ENCODE data around the gene CAMK2N1.

DNA sequence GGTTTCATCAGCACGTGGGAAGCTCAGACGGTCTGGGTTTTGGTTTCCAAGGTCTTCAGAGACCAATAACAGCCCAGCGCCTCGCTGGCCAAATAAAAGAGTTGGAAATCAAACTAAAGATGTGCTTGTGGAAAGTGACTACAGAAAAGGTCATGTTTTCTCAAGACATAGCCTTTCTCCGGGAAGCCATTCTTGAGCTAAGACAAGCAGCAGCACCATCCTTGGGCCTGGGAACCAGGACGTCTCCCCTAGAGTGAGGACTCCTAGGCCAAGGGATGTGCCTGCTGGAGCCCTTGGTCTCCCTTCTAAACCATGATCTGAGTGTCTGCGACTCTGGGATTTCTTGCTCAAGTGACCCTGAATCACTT is 11.3 kb downstream of the PLA2G2A start:
- RRBS: no CpG with 5 or more reads among the region's 7 CpGs

DNA sequence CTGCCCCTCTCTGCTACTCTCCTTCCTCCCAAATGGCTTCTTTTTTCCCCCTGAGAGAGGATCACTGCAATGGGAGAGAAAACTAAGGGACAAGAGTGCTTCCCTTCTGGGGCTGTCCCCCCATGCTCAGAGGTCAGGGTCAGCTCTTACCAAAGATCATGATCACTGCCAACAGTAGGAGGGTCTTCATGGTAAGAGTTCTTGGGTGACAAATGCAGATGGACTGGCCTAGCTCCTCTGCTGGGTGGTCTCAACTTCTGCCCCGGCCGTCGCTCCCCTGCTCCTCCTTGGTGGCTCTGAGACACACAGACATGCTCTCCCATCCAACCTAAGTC is 867 bp downstream of the PLA2G2A start:
- RRBS: no CpG with 5 or more reads among the region's 3 CpGs

GRCh38 chr1:20029142-20030165 is 40.5 kb upstream of the PLA2G5 start:
- RRBS: no CpG with 5 or more reads among the region's 23 CpGs

DNA sequence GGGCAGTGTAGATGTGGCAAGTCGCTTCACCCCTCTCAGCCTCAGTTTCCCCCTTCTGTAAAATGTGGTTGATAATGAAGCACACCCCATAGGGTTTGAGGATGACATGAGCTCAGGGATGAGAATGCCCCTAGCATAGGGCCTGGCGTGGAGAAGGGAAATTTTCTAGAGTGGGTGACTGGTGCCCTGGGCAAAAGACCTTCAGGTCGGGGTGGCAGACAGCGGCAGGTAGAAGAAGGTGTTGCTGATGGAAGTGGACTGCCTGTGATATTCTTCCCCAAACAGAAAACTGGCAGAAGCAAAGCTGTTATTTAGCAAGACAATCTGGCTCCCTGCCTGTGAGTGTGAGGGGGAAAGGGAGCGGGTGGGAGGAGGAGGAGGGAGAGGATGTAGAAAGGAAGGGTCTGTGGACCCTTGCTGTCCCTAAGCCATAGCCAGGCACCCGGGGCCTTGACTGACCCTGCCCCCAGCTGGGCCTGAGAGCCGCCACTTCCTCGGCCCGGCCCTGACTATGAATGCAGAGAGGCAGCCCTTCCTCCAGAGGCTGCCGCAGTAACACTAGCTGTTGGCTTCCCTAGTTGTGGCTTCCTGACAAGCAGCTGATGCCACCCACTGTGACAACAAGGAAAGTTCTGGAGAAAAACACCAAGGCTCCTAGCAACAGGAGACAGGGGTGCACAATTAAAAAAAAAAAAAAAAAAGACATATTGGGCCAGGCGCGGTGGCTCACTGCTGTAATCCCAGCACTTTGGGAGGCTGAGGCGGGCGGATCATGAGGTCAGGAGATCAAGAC is 13.8 kb downstream of the PLA2G2F start:
- RRBS: 61% methylated on average over 4 of the region's 14 CpGs

DNA sequence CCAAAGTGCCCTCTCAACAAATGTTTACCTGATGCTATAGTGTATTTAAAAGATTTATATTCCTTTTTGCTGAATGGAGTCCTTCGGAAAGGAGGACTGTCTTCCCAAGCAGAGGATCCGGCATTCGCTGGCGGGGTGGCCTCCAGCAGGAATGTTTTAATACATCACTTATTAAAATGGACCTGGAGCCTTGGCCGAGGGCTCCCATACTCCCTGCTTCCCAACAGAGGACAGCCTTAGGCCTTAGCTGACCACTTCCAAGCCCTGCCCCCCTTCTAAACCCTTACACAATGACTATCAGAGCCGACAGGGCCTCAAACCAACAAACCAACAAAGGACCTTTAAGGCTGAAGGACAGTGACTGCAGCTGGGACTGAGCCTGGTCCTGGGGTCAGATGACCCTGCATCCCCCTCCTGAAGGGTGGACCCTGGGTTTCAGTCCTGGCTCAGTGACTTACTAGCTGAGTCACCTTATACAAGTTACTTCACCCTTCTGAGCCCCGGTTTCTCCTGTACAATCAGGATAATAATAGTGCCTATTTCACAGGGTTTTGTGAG is 5.7 kb downstream of the CAMK2N1 start:
- RRBS: no CpG with 5 or more reads among the region's 7 CpGs

DNA sequence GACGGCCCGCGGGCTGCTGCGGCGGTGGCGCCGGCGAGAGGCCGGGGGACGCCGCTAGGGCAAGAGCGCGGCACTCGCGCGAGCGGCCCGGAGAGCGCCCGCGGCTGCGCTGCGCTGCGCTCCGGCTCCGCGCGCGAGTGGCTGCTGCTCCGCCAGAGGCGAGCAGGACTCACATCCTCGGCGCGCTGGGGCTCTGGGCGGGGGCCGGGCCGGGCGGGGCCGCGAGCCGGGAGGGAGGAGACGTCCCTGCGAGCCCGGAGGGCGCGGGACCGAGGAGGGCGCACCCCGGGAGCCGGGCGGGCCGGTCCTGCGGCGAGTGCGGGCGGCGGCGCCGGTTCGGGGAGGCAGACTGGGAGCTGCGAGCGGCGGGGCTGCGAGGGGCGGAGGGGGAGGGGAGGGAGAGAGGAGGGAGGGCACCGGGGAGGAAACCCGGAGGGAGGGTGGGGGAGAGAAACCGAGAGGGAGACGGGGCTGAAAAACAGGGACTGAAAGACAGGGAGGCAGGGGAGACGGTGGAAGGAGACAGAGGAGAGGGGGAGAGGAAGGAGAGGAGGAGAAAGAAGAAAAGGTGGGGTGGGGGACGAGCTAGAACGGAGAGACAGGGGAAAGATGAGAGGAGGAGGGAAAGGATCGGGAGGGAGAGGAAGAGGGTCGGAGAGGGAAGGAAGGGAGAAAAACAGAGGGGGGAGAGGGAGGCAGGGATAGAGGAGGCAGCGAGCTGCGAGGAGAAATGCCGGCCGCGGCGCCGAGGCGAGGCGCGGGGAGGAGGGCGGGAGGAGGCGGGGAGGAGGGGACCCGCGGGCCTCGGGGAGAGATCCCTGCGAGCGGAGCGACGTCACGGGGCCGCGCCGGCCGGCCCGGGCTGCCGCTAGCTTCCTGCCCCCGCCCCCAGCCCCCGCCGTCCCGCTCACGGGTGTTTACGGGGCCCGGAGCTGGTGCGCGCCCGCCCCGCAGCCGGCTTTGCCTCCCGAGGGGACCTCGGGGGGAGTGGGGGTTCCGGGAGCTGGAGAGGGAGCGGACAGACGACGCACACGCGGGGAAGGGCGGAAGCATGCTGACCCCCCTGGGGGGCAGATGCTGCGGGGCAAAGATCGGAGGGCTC is at the start of gene CAMK2N1:
Gene CAMK2N1, minus strand, starts transcription at position 732 of the 1,102 bp plus-strand sequence.
- RRBS: 3% methylated on average over 45 of the region's 123 CpGs

DNA sequence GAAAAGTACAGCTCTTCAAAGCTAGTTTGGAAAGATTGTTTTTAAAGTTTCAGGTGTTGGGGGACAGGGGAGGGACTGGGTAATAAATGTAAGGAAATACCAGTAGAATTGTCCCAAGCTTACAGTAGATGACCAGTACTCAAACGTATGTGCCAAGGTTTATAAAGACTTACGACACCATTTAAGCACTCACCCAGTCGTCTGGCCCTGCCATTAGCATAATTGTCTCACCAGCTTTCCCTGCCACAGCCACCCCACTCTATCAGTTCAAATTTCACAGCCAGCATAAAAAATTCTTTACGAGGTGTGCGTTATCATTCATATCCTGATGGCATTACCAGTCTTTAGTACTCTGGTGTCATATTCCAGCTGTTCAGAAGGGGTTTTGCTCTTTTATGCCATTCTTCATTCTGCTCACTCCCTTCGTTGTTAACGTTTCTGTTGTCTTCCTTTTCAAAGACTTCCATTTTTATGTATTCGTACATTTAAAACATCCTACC is 855 bp upstream of the HP1BP3 start:
- RRBS: no CpG with 5 or more reads among the region's 8 CpGs

GRCh38 chr1:20875537-20876110 is 88.5 kb upstream of the HP1BP3 start:
- RRBS: no CpG with 5 or more reads among the region's 4 CpGs

GRCh38 chr1:20949929-20950195 is 162.8 kb upstream of the HP1BP3 start:
- RRBS: no CpG with 5 or more reads among the region's 6 CpGs

DNA sequence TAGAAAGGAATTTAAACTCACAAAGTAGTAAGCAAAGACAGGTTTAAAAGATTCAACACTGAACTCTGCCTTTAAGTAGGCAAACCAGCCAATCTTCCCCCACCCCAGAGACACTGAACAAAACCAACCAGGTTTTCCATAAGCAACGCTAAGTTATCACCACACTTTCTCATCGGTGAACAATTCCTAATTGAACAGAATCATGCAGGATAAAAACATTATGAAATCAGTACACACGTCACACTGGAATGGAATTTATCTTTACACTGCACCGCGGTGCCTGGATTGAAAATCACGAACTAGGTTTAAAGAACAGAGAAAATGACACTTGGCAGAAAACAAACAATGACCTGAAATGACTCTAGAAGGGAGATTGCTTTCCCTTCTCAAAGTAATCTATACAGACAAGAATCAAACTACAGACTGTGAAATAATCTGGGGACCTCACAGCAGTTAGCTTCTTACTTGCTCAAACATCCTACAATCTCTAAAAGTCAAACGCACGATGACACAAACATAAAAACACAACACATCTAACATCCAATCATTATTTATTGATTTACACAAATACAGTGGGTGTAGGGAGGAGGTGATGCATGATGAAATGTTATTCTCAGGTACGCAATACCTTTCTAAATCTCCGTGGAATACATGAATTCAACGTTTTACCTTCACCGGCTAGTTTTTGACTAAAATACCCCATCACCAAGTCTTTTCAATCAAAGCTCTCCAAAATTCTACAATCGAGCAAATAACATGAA is 1.9 kb downstream of the EIF4G3 start:
- RRBS: no CpG with 5 or more reads among the region's 13 CpGs

DNA sequence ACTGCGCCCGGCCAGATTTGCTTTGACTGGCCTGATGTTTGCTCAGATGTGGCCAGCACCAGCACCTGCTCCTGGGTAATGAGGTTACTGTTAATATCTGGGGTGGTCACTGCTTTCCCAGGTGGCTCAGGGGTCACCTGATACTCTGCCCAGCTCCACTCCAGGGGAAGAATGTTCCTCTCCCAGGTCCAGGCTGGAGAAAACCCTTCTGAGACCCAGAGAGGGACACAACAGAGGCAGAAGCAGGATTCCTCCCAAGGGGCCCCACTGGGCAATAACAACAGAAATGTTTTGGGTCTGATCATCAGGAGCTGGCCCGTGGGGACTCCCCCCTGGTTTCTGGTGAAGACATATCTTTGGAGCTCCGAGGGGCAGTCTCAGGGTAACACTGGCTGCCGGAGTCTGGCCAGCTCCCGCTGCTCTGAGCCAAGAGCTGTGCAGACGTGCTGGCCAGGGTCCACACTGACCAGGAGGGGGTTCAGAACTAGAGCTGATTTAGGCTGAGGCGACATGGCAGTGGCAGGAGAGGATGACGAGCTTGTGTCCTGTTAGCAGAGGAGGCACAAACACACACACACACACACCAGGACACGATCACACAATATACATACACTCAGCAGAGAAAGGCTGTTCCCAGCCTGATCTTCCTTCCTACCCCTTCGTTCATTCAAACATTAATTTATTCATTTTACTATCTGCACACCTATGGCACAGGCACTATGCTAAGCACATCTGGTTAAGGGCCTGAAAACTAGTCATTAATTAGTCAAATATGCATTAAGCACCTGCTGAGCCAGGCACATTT is 13.1 kb downstream of the ECE1 start:
- RRBS: no CpG with 5 or more reads among the region's 11 CpGs

DNA sequence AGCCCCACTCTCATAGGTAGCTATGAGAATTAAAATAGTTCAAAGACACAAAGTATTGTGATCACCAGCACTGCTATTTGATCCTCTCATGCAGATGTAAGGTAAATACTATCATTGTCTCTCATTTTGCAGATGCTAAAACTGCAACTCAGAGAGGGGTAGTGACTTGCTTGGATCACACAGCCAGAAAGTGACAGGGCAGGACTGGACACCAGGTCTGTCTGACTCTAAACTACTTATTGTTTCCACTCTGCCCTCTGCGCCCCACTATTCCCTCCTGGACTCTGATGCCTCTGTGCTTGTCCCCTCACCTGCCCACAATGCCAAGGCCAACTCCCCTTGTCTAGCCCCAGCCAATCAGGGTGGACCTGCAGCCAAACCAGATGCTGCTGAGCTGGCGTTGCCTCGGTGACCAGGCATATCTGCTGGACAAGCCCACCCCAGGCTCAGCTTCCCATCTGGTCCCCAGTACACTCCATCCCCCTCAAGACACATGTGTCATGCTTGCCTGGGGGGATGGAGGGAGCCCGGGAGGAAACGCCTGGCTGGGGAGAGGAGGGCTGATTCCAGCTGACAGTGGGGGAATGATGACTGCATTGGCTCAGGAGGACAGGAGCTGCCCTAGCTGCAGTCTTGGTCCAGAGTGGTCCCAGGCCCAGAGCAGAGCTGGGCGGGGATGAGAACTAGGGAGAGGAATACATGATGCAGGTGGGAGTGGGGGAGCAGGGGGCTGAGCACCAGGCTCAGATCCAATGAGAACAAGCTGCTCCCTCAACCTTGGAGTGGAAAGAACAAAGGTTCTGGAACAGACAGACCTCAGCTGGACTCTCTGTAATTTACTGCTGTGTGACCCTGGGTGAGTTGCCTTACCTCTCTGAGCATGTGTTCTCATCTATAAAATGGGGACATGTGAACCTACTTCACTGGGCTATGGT is 22.9 kb upstream of the ECE1 start:
- RRBS: no CpG with 5 or more reads among the region's 6 CpGs

DNA sequence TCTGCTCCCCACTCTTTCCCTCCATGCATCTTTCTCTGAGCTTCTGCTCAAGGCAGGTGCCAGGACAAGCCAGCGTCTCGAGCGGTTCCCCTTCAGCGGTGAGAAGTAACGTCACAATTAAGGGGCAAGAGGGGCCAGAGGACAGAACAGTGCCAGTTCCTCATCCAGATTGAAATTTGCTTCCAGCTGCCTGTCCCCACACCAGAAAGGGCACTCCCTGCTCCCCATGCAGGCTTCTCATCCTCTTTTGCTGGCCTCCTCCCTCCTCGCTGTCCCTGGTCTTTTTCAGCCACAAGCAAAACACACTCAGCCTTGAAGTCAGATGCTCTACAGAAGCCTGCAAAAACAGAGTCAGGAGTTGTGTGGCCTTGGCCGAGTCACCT is 35.0 kb upstream of the ECE1 start:
- RRBS: no CpG with 5 or more reads among the region's 7 CpGs

DNA sequence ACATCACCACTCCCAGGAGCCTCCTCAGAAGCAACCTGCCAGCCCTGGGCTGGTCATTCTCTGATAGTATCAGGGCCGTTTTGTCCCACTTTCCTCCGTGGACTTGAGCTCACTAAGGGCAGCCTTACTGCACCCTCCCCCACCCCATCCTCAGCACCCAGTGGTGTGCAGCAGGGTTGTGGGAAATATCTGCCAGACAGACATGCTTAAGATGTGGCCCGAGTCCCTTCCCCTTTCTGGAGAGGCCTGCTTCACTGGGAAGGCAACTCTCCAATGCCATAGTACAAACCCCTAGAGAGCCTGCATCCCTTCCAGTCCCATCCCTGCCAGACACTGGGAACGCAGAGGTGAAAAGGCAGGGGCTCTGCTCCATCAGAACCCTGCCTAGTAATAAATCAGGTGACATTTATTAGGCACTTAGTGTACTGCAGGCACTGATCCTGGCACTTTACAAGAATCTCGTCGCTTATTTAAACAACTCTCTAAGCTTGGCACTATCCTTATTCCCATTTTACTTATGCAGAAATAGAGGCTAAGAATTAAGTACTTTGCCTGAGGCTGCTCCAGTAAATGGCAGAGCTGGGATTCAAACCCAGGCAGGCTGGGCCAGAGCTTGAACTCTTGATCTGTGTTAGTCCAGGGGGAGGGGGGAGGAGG is 41.8 kb upstream of the ECE1 start:
- RRBS: no CpG with 5 or more reads among the region's 6 CpGs

- RRBS: no CpG with 5 or more reads among the region's 21 CpGs
Measured at GRCh38 chr1:21333953-21335067, 44.0 kb upstream of the ECE1 start.

GRCh38 chr1:21339073-21340149 is 49.1 kb upstream of the ECE1 start:
- RRBS: no CpG with 5 or more reads among the region's 13 CpGs

DNA sequence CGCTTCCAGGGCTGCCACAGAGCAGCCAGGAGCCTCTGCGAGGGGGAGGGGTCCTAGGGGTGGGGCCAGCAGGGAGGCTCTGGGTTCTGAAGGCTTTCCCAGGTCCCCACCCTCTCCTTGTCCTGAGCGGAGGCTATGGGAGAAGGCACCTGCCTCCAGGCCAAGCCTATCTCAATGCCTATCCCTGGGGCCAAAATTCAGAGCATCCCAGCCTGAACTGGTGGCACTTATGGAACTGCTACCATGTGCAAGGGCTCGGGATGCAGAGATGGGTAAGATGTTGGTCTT is 38.9 kb downstream of the ALPL start:
- RRBS: no CpG with 5 or more reads among the region's 4 CpGs

DNA sequence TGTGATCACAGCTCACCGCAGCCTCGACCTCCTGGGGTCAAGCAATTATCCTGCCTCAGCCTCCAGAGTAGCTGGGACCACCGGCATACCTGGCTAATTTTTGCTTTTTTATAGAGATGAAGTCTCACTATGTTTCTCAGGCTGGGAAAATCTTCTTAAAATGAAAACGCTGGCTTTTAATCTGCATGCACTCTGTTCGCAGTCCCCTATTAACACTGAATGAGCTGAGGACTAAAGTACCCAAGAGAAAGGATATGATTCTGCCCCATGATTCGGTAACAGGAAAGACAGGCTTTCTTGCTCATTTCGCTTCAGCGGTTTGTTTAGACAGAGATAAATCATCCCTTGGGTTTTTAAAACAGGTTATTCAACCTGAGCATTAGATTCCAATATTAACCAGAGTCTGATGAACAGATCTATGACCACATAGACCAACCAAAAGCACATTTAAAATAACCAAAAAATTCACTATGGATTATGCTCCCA is 7.1 kb upstream of the RAP1GAP start:
- RRBS: no CpG with 5 or more reads among the region's 8 CpGs

- RRBS: no CpG with 5 or more reads among the region's 21 CpGs
Measured at GRCh38 chr1:21764527-21765593, 18.1 kb downstream of the USP48 start.

DNA sequence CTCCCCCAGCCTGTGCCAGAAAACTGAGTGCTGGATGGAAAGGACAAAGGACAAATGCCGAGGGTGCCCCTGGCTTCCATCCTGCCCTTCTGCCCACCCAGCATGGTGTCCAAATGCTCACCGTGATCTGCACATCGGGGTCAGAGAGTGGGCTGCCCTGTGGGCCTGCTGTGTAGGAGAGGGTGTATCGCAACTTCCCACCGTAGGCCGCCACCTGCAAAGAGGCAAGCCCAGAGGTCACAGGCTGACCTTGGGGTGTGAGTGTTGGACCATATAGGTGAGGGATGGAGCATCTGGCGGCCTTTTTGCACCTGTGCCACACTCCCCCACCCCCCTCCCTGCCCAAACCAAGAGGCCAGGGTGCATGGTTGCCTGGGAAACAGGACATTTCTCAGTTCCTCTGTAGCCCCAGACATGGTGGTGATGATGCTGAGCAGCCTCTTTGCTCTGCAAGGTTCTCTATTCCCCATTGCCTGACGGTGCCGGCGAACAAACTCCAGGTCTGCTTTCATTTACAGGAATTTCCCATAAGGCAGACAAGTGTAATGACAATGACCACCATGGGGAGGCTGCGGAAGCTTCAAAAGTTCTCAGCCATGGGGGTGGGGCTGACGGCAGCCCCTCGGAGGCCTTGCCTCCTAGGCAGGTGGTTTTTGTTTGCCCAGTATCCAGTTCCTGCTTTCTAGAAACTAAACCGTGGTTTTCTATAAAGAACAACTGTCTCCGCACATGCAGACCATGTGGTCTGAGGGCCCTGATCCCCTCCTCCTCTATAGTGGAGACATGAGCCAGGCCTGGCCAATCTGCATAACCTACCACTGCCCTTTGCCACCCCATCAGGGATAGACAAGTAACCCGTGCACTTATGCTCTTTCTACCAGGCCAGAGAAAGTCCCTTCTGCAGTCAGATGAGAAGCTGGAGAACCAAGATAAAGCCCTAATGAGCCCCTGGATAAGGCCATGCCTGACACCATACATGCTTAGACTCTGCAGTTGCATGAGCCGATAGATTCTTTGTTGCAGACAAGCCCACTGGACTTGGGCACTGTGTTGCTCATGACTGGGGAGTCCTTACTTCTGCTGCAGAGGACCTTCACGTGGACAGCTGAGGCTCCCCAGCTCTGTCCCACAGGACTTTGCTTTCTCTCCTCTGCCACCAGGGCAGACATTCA is 53.9 kb downstream of the LDLRAD2 start:
- RRBS: no CpG with 5 or more reads among the region's 18 CpGs